Measurements from ENCODE around the genes MFSD14A and AMY1A.

DNA sequence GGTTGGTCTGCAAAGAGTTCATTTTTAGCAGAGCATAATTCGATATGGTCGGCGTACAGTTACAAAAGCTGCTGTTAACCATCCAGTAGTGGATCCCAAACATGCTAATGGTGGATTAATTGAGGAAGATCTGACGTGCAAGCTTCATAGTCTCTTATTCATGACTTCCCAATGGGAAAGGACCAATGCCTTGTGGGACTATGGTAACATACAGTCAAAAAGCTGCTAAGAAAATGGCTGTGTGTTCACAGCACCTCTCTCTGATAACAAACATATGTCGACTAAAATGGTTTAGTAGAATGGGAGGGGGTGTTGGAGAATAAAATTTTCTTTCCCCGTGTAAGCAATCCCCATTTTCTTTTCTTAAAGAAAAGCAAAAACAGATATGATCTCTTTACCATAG, 128.9 kb upstream of the DPYD start:
- PRO-cap = no peak
- RAMPAGE, long total RNA = no peak
- RRBS = no CpG with 5 or more reads among the region's 6 CpGs

- PRO-cap = no peak
- RAMPAGE, long total RNA = no peak
- RRBS = no CpG with 5 or more reads among the region's 9 CpGs
Measured at GRCh38 chr1:98210147-98211075, 289.6 kb upstream of the DPYD start.

DNA sequence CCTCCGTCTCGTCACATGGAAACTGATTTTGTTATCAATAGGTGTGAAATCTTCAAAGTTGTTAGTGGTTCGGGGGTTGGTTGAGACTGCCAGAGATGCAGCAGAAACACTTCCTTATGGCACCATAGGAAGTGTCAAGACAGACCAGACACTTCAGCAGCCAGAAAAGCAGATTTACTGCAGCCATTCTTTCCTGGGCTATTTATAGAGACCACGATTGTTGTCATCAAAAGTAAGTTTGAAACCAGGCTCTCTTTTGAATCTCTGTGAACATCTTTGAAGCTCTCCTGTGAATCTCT, 150.5 kb downstream of the PLPPR5 start:
- PRO-cap = no peak
- RAMPAGE, long total RNA = no peak
- RRBS = no CpG with 5 or more reads among the region's 4 CpGs

- PRO-cap = no peak
- RAMPAGE, long total RNA = no peak
- RRBS = no CpG with 5 or more reads among the region's 3 CpGs
Measured at GRCh38 chr1:99650691-99651418, 4.9 kb downstream of the PALMD start.

DNA sequence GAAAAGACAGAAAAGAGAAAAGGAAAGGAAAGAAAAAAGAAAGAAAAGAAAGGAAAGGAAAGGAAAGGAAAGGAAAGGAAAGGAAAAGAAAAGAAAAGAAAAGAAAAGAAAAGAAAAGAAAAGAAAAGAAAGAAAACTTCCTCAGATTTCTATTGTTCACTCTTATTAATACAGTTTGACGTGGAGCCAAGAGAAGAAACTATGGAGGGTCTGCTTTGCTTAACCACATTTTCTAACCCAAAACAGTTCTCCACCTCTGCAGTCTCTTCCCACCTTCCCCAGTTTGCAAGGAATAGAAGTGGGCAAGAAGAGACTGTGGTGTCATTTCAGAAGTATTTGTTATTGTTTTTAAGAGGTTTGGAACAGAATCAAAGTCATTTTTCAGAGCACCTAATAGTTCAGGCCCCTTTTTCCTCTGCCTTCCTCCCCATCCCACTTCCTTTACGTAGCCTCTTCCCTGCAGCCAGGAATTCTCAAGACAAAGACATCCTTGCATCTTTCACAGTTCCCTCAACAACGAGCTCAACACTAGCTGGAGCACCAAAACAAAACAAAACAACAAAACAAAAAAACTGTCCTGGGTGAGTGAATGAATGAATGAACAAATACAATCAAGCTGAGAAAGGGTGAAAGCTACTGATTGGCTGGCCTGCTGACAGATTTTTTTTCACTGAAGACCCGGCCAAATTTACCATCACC, 6.8 kb downstream of the PALMD start:
- PRO-cap = no peak
- RAMPAGE, long total RNA = no peak
- RRBS = no CpG with 5 or more reads among the region's 4 CpGs

- PRO-cap = unidirectional peak, plus-strand start at chr1:99662787
- RAMPAGE, long total RNA = no peak
- RRBS = no CpG with 5 or more reads among the region's 3 CpGs
Measured at GRCh38 chr1:99662594-99663174, 16.8 kb downstream of the PALMD start.

DNA sequence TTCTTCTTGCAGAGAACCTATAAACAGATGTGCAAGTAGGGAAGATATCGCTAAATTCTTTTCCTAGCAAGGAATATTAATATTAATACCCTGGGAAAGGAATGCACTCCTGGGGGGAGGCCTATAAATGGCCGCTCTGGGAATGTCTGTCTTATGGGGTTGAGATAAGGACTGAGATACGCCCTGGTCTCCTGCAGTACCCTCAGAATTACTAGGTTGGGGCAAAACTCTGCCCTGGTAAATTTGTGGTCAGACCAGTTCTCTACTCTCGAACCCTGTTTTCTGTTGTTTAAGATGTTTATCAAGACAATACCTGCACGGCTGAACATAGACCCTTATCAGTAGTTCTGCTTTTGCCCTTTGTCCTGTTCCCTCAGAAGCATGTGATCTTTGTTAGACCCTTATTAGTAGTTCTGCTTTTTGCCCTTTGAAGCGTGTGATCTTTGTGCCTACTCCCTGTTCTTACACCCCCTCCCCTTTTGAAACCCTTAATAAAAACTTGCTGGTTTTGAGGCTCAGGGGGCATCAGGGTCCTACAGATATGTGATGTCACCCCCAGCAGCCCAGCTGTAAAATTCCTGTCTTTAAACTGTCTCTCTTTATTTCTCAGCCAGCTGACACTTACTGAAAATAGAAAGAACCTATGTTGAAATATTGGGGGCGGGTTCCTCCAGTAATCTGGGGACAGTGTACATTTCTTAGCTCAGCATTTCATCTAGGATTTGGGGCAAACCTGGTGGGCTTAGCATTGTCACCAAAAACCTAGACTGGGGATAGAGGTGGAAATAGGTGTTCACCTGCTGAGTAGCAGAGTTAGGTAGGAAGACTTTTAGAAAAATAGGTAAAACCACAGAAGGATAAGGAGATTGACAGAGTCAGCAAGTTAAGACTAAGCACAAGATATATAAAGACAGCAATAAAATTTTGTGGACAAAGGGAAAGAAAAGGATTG, 7.4 kb downstream of the FRRS1 start:
- PRO-cap = no peak
- RAMPAGE, long total RNA = no peak
- RRBS = no CpG with 5 or more reads among the region's 7 CpGs

- PRO-cap = no peak
- RAMPAGE, long total RNA = no peak
- RRBS = no CpG with 5 or more reads among the region's 8 CpGs
Measured at GRCh38 chr1:100037441-100037850, 449 bp upstream of the MFSD14A start.

DNA sequence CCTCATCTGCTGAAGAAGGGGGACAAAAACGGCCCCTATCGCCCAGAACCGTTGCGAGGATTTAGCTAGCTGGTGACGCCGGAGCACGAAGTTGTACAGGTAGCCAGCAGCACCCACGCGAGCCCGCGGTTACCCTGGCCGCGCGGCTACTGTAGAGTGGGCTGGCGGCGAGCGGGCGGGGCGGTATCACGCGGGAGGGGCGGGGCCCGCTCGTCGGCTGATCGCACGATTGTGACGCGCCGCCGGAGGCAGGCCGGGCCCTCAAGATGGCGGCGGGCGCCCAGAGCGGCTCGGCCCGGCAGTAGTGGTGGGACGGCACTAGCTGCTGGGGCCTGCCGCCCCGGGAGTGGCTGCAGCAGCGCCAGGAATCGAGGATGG, at the start of gene MFSD14A:
Gene MFSD14A, plus strand, starts transcription at position 245 of the 378 bp plus-strand sequence.
- PRO-cap = bidirectional peak, plus-strand start at position 264 of the sequence, minus-strand start at position 158 of the sequence
- RAMPAGE, long total RNA = start-site peak on the plus strand centred at position 253 of the sequence, 23 bp wide, 169 and 207 reads in 2 replicates
- RRBS = 2% methylated on average over 10 of the region's 43 CpGs

DNA sequence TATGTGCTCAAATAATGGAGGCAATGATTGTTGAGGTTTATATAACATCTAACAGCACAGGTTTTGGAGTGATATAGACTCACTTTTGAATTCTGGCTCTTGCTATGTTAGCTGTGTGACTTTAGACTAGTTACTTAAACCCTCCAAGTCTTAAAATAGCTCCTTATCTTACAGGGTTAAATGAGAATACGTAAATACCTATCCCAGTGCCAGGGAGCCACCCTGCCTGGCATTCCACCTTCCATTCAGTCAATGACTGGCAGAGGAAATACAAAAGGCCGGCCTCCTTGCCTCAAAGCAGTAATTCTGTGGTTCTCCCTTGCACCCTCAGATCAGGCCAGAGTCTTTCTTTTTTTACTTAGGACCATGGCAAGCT, 31.8 kb downstream of the DBT start:
- PRO-cap = no peak
- RAMPAGE, long total RNA = no peak
- RRBS = no CpG with 5 or more reads among the region's 2 CpGs

DNA sequence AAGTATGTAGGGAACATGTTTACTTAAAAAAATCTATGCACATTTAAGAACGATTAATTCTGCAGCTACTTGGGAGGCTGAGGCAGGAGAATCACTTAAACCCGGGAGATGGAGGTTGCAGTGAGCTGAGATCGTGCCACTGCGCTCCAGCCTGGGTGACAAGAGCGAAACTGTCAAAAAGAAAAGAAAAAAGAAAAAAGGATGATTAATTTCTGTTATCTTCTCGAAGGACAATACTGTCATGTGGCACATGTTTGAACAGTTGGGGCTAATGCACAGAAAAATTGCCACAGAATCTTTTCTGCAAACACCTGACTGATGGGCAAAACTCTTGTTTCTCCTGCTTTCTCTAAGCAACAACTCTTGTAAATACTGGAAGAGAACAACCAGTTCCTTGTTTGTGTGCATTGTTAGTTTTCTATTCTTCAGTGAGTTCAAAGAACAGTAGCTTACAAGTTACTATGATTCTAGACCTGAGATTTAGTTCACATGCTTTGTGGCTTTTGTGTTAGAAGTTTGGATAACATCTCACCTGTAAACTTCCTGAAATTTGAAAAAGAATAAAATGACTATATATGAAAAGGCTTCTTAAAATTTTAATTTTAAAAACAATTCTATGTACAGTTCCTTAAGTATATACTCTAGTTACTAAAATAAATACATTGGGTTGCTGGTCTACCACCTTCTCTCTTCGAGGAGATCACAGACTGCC, 60.7 kb downstream of the CDC14A start:
- PRO-cap = no peak
- RAMPAGE, long total RNA = no peak
- RRBS = no CpG with 5 or more reads among the region's 7 CpGs

GRCh38 chr1:100452601-100453142, 85.3 kb upstream of the GPR88 start:
- PRO-cap = no peak
- RAMPAGE, long total RNA = no peak
- RRBS = no CpG with 5 or more reads among the region's 1 CpG

DNA sequence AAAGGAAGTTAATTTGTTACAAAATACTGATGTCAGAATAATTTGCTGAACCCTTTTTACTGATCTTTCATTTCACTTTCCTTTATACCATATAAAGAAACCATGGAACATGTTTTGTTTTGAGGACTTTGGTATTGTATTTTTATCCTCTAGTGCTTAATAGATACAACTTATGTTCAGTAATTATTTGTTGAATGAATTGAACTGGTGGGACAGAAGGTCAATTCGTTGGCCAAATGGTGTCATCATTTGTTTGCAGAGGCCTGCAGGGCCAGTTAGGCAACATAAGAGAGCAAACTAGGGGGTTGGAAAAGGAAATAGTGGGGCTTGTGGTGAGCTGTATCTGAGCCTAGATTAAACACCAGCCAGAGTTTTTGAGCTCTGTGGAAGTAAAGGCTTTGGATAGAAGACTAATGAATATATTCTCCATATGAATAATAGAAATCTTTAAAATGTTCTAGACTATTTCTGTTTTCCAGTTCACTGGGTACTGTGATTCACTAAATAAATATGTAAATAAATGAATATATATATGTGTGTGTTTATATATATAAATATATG, 22.1 kb upstream of the GPR88 start:
- PRO-cap = no peak
- RAMPAGE, long total RNA = no peak
- RRBS = no CpG with 5 or more reads among the region's 1 CpG

DNA sequence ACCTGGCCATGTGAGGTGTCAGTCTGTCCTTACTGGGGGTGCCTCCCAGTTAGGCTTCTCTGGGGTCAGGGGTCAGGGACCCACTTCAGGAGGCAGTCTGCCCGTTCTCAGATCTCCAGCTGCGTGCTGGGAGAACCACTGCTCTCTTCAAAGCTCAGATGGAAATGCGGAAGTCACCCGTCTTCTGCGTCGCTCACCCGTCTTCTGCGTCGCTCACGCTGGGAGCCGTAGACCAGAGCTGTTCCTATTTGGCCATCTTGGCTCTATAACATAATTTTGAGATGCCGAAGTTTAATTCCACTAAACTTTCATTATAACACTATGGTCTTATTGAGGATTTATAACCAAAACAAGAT, 37.3 kb upstream of the VCAM1 start:
- PRO-cap = no peak
- RAMPAGE, long total RNA = no peak
- RRBS = no CpG with 5 or more reads among the region's 12 CpGs

- PRO-cap = no peak
- RAMPAGE, long total RNA = no peak
- RRBS = no CpG with 5 or more reads among the region's 3 CpGs
Measured at GRCh38 chr1:101148893-101149378, 87.9 kb upstream of the S1PR1 start.

GRCh38 chr1:101150335-101151111, 86.3 kb upstream of the S1PR1 start:
- PRO-cap = no peak
- RAMPAGE, long total RNA = no peak
- RRBS = no CpG with 5 or more reads among the region's 9 CpGs

- PRO-cap = no peak
- RAMPAGE, long total RNA = no peak
- RRBS = no CpG with 5 or more reads among the region's 5 CpGs
Measured at GRCh38 chr1:101161559-101161987, 75.2 kb upstream of the S1PR1 start.

GRCh38 chr1:103535985-103536424, 10.5 kb downstream of the RNPC3 start:
- PRO-cap = no peak
- RAMPAGE, long total RNA = no peak
- RRBS = no CpG with 5 or more reads among the region's 4 CpGs

GRCh38 chr1:103561519-103561997, 9.8 kb upstream of the AMY2B start:
- PRO-cap = no peak
- RAMPAGE, long total RNA = no peak
- RRBS = no CpG with 5 or more reads among the region's 3 CpGs

DNA sequence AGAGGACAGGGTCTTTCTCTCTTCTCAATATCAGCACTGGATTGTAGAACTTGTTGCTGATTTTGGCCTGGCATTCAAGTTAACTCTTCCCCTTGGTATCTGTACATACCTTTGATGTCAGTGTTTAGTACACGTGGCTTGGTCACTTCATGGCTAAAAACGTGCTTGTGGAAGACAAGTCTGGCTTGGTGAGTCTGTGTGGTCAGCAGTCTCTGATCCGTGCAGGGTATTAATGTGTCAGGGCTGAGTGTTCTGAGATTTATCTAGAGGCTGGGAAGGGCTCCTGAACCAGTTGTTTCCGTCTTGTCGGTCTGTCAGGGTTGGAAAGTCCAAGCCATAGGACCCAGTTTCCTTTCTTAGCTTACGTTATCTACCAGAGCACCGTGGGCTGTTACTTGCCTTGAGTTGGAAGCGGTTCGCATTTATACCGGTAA, at the start of gene AMY1A:
Gene AMY1A, plus strand, starts transcription at position 262 of the 434 bp plus-strand sequence.
- PRO-cap = no peak
- RAMPAGE, long total RNA = no peak
- RRBS = no CpG with 5 or more reads among the region's 10 CpGs